SJCRH30 (cell line): ENCODE measurements around the gene SNX6.

- RAMPAGE, long total RNA = start-site peak on the minus strand at chr14:34630120-34630148, 1,586 and 46 reads in 2 replicates
These were observed at the start of gene SNX6 for GRCh38 chr14:34629321-34630333. Gene SNX6, minus strand, starts transcription at chr14:34630148.

DNA sequence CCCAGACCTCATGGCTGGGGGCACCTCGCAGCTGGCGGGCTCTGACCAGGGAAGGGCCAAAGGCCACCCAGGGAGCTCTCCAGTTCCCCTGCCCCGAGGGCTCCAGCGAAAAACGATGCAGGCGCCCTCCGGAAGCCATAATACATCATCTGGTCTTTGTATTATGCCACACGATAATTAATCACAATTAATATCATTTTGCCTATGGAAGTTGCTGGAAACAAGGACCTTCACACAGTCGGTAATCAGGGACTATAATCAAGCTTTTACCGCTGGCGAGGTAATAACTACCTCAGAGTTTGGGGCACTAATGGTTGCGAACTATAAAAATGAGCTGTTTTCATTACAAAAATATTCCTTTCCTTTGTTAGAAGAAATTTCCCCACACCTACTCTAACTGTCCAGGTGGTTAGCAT is 394 bp upstream of the SNX6 start:
- RAMPAGE, long total RNA = no peak

DNA sequence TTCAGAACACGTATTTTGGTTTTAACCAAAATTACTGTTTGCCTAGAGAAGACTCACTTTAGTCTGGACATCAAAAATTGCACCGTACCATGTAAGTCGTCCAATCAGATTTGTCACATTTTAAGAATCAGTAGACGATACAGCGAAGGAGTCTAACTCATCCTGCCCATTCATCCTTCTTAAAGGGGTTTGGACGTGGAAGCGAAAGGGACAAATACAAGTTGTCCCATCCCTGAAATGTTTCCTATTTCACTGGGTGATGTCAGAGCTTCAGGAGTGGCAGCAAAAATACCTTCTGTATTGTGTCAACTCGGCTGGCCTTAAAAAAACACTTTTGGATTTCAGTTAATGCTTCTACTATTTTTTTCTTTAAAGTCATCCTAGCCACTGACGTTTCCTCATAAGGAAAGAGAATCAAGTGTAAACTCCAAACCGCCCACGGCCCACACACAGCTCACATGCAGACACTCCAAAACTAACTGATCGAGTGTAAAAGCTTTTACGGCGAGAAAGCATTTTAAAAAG is 745 bp downstream of the CFL2 start:
- RAMPAGE, long total RNA = no peak

GRCh38 chr14:34857550-34858140 is 17.5 kb downstream of the BAZ1A start:
- RAMPAGE, long total RNA = no peak

DNA sequence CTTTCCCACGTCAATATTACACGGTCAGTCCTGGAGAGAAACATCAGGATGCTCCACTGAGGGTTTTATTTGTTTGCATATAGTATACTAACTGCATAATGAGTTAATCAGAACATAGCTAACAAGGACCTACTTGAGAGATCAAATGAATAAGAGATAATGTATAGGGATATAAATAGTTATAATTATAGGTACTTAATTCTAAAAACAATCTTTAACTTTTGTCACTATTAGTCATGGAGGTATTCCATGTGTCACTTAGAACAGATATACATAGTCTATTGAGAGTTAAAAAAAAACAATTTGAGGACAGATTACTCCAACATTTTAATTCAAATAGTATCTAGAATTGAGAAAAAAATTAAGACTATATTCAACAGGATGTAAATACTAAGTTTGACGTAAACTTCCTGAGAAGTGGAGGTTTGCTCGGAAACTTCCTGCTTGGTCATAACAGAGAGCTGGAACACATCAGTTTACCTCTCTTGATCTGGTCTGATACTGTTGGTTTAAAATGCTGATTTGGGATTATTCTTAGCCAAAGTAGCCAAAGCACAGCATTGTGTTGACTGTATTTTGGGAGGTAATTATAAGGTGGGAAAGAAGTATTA is 52.5 kb upstream of the SRP54 start:
- RAMPAGE, long total RNA = no peak

GRCh38 chr14:35416743-35417248 is 12.2 kb upstream of the NFKBIA start:
- RAMPAGE, long total RNA = no peak

- RAMPAGE, long total RNA = no peak
These were observed 119.4 kb downstream of the RALGAPA1 start for GRCh38 chr14:35689601-35690197.

DNA sequence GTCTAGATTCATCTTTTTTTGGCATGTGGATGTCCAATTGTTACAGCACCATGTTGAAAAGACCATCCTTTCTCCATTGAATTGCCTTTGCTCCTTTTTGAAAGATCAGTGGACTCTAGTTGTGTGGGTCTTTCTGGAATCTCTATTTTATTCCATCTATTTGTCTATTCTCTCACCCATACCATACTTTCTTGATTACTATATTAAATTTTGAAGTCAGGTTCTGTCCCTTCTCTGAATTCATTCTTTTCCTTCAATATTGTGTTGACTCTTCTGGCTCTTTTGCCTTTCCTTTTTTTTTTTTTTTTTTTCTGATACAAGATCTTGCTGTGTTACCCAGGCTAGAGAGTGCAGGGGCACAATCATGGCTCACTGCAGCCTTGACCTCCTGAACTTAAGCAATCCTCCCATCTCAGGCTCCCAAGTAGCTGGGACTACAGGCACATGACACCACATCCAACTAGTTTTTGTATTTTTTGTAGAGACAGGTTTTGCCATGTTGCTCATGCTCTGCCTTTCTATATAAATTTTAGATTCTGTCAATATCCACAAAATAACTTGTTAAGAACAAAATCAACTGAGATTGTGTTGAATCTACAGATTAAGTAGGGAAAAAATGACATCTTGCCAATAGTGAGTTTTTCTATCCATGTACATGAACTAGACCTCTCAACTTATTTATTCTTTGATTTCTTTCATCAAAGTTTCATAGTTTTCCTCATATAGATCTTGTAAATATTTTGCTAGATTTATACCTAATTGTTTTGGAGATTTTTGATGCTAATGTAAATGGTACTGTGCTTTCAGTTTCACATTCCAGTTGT is 102.6 kb downstream of the RALGAPA1 start:
- RAMPAGE, long total RNA = no peak

DNA sequence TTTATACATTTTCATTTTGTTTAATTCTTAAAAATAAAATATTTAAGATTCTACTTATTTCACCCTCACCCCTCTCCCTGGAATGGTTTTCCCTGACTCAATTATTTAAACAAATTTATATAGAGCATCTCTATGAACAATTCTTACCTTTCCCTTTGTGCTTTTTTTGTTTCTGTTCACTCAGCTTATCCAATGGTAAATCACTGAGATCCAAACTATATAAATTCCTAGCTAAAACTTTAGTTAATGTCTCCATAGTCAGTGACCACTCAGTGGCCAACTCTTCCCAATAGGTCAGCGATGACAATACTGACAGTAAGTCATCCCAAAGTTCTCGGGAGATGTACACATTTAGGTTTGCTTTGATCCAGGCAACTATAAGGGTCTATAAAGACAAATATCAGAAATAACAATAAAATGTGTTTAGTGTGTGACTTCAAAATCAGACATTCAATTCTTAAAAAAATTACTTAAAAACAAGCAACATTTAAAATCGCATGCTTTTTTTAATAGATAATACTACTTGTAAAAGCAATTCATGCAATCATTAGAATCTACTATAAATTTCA is 86.1 kb downstream of the RALGAPA1 start:
- RAMPAGE, long total RNA = no peak

DNA sequence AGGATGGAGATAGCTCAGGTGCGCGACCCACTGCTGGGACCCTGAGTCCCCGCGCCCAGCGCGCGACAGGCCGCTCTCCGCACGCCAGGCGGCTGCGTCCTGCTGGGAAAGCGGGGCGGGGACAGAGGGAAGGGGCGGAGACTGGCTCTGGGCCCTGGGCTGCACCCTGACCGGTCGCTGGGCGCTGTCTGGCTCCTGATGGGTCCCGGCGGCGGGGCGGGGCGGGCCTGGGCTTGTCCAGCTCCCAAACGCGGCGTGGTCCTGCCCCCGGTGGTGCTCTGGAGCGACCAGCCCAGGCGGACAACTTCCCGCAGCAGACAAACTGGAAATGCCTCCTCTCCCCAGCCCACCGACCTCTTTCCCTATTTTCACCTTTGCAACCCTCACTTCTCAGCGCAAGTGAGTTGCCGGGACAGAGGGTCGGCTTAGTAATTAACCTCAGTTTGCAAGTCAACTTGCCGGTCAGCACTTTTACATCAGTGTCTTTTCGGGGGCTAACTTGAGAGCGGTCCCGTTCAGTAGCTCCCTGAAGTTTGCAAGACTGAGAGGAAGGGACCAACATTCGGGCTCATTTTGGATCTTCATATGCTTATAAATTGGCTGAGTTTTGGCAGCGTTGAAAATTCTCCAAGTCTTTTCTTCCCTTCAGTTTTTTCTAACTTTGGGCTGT is 638 bp downstream of the BRMS1L start:
- RAMPAGE, long total RNA = no peak

GRCh38 chr14:36217881-36218106 is 102.6 kb downstream of the MBIP start:
- RAMPAGE, long total RNA = no peak

DNA sequence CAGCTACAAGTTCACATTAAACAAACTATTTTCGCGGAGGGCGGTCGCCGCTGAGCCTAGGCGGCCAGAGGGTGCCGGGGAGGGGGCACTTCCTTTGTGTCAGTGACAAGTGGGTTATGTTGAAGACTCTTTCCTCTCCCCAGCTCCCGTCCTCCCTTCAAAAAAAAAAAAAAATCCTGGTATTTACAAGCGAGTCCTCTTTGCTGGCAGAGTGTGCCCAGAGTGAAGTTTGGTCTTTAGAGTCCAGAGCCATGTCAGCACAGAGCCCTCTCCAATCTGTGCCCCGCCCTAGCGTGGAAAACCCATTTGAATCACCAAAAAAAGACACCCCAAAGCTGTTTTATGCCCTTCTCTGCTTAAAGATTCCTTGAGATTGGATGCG is 3.4 kb downstream of the NKX2-1 start:
- RAMPAGE, long total RNA = no peak

GRCh38 chr14:36646737-36647456 is 14.8 kb upstream of the PAX9 start:
- RAMPAGE, long total RNA = no peak

DNA sequence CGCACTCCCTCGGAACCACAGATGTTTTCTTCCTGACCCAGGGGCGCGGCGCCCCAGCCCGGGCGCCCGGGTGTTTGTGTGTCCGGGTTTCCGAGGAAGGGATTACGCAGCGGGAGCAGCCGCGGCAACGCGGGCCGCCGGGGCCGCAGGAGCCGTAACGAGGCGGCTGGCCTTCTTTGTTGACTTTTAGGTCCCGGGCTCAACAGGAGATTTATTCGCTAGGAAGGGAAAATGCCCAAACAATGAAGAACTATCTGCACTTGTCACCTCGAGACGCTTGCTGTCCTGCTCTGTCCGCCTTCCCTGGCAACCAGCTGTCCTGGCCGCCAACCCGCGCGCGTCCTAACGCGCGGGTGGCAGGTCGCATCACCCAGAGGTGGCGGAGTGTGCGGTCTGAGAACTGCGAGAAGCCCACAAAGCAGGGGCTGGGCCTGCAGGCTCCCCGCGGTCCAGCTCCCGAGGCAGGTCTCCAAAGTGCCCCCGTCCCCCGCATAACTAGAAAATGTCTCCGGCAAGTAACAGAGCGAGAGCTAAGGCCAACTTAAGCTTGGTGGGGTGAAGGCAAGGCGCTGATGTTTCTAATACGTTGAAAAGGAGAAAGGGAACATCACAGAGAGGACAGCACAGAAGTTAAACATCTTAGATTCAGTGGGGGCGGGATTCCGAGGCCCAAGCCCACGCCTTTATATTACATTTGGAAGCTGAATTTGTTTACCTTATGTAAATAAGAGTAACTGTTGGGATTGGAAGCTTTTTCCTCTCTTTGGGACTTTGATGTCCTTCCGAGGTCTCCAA is 6.7 kb downstream of the FOXA1 start:
- RAMPAGE, long total RNA = no peak

- RAMPAGE, long total RNA = no peak
These were observed 5.6 kb downstream of the FOXA1 start for GRCh38 chr14:37589382-37589817.

- RAMPAGE, long total RNA = no peak
These were observed 82.1 kb upstream of the SSTR1 start for GRCh38 chr14:38125292-38126253.

DNA sequence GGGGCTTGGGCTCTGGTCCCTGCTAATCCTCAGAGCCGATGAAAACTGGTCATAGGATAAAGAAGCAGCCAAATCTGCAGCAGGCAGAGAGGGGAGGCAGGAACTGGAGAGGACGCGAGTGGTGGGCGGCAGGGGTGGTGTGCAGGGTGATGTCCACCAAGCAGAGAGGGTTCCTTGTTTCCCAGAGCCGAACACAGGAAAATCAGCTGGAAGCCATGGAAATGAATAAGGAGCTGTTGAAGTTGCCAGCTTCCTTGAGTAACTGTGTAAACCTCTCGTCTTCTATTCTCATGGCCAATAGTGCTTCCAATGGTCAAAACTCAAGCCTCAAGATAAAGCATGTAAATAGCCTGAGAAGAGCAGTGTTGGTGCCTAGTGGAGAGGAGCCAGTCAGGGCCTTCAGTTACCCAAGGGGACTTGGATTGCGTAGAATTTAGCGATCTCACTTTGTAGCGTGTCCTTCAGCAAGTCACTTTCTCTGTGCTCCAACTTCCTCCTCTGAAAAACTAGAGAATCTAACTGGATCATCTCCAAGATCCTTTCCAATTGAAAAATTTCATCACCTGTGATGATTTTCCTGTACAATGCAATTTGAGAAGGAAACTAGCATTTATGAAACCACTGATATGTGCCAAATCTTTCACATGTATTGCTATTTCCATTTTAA is 98.8 kb downstream of the SEC23A start:
- RAMPAGE, long total RNA = no peak

DNA sequence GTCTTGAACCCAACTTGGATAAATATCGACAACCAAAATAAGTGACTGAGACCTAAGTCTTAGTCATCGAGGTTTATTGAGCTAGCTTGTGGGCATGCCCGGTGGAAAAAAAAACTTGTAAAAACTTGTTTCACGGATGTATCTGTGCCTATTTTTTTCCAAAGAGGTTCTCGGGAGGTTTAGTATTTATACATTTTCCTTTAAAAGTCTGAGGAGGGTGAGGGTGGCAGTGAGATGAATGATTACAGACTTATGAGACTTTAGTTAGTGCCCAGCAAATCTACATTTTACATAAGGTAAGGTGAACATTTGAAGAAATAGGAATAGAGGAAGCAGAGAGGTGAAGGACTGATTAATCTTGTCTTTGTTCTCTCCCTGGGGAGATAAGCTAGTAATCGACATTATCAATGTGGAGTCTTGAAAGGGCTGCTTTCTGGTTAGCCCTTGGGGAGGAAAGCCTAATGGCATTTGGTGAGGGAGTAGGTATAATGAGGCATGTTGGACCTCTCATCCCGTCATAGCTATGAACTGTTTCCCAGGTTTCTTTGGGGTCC is 13.2 kb downstream of the PNN start:
- RAMPAGE, long total RNA = no peak

DNA sequence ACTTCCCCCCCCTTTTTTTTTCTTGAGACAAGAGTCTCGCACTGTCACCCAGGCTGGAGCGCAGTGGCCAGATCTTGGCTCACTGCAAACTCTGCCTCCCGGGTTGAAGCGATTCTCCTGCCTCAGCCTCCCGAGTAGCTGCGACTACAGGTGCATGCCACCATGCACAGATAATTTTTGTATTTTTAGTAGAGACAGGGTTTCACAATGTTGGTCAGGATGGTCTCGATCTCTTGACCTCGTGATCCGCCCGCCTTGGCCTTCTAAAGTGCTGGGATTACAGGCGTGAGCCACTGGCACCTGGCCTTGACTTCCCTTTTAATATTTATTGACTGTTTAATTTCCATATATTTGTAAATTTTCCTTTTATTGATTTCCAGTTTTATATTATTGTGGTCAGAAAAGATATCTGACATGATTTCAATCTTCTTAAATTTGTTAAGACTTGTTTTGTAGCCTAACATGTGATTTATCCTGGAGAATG is 20.7 kb downstream of the FBXO33 start:
- RAMPAGE, long total RNA = no peak

GRCh38 chr14:39433147-39433592 is 937 bp upstream of the FBXO33 start:
- RAMPAGE, long total RNA = no peak